Hair follicle dermal papilla cell (primary cell): Measurements from ENCODE around the gene G2E3.

- CAGE, long polyA plus RNA, result no peak
Measured at GRCh38 chr14:30227859-30228160, 300.2 kb upstream of the PRKD1 start.

- CAGE, long polyA plus RNA, result no peak
Measured at GRCh38 chr14:30558705-30559558, at the start of gene G2E3. Gene G2E3, plus strand, starts transcription at chr14:30559158.

- CAGE, long polyA plus RNA, result no peak
Measured at GRCh38 chr14:30622430-30623100, 446 bp downstream of the SCFD1 start.

DNA sequence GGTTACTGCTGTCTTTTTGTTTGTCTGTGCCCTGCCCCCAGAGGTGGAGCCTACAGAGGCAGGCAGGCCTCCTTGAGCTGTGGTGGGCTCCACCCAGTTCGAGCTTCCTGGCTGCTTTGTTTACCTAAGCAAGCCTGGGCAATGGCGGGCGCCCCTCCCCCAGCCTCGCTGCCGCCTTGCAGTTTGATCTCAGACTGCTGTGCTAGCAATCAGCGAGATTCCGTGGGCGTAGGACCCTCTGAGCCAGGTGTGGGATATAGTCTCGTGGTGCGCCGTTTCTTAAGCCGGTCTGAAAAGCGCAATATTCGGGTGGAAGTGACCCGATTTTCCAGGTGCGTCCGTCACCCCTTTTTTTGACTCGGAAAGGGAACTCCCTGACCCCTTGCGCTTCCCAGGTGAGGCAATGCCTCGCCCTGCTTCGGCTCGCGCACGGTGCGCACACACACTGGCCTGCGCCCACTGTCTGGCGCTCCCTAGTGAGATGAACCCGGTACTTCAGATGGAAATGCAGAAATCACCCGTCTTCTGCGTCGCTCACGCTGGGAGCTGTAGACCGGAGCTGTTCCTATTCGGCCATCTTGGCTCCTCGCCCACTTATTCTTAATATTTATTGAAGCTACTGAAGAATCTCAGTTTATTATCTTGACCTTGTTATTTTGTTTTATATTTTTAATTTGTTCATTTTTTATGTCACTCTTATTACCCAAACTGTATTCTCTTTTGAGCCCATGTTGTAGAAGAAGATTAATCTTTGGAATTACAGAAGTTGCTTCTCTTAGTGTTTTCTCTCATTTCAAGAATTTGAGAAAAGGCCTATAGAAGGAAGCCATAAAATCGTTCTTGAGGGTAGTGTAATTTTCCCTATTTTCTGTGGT is 68.4 kb downstream of the SCFD1 start:
- CAGE, long polyA plus RNA, result no peak

- CAGE, long polyA plus RNA, result no peak
Measured at GRCh38 chr14:30875030-30875383, 648 bp downstream of the COCH start.

GRCh38 chr14:31000479-31001154 is 24.8 kb upstream of the AP4S1 start:
- CAGE, long polyA plus RNA, result no peak

- CAGE, long polyA plus RNA, result no peak
Measured at GRCh38 chr14:31021539-31022009, 3.9 kb upstream of the AP4S1 start.

DNA sequence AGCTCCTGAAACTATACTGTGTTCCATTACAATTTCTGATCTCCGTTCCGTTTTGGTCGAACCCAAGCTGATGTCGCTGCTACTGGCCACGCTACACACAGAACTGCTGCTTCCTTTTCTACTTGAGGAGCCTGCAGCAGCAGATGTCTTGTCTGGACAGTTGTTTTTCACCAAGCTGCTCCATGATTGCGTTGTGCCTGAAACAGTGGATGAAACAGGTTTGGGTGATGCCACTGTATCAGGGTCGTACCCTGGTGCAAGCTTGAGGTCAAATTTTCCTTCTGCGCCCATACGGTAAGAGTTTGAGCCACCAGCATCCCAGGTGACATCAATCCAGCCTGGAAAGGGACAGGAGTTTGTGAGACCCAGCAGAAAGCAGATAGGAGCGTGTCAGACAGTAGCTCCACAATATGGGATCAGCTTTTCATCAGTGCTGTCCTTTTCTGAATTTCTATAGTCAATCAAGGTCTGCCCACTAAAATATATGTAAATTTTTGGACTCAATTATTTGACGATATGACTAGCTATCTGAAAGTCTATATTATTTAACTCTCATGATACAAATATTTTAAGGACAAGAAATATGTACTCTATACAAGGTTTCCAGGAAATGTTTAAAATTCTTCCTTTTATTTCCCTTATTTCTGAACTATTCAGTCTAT is 78.4 kb downstream of the HECTD1 start:
- CAGE, long polyA plus RNA, result no peak

- CAGE, long polyA plus RNA, result no peak
Measured at GRCh38 chr14:31206614-31207322, 825 bp downstream of the HECTD1 start.

DNA sequence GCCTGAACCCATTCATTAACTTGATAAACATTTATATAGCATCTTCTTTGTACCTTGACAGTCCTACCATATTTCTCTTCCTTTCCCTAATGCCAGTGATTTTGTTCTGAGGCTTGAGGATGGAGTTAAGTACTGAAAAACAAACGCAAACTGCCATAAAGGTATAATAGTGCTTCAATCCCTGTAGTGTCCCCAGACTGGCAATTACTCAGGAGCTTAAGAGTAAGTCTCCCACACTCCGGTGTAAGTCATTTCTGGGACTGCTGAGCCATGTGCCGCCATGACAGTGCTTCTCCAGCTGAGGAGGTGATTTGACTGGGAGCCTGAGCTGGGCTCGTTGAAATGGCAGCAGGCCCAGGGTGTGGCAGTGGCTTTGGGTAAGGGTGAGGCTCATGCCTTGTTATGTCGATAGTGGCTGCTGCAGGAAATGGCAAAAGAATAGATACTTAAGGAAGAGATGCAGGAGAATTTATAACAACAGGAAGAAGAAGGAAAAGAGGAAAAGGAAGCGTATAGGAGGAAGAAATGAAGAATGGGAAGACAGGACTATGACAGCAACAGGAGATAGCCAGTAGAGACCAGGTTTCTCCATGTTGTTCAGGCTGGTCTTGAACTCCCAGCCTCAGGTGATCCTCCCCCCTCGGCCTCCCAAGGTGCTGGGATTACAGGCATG is 43.9 kb upstream of the HECTD1 start:
- CAGE, long polyA plus RNA, result no peak

- CAGE, long polyA plus RNA, result no peak
Measured at GRCh38 chr14:31877072-31877801, 199.9 kb upstream of the ARHGAP5 start.

GRCh38 chr14:32043511-32043995 is 33.6 kb upstream of the ARHGAP5 start:
- CAGE, long polyA plus RNA, result no peak

GRCh38 chr14:32201521-32202474 is 124.7 kb downstream of the ARHGAP5 start:
- CAGE, long polyA plus RNA, result no peak

DNA sequence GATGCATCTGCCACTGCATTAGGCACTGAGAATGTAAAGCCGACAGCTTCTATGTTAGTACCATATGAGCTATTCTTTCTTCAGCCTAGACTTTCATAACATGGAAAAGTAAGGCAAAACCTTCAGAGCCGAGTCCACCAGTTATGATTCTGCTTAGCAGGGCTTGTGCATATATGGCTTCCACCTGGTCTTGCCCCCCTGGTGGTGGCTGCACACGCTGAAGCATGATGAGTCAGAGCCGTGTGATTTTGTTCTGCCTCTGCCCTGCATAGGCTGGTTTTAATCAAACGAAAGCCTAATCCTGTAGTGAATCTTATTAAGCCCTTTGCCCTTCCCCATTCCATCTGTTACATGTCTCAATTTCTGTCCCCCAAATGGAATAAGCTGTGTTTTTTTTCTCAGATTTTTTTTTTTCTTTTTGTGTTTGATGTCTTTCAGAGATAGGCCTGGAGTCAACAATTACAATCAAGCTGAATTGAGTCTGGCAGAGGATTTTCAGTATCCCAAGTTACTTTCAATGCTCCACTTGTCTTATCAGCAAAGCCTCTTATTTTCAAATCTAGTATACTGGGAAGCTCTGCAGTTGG is 104.0 kb upstream of the AKAP6 start:
- CAGE, long polyA plus RNA, result no peak

DNA sequence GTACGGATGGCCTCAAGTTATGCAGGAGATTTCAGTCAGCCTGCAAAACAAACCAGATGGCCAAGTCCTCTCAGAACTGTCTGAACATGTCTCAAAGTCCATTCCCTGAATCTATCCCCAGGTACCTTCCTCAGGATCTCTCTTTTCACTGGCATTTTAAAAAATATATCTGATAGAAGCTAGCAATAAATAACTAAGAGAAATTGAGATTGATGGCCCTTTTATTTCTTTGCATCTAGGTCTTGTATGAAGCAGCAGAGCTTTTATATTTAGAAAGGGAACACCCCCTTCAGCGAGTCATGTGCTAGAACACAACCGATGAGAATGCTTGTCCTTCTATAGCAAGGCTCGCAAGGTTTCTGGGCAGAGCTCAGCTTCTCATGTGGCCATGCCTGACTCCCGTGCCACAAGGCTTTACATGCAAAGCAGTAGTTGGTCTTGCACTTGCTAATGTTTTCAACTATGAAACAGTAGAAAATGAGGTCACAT is 125.0 kb downstream of the AKAP6 start:
- CAGE, long polyA plus RNA, result no peak

- CAGE, long polyA plus RNA, result no peak
Measured at GRCh38 chr14:32546396-32546859, 217.3 kb downstream of the AKAP6 start.

DNA sequence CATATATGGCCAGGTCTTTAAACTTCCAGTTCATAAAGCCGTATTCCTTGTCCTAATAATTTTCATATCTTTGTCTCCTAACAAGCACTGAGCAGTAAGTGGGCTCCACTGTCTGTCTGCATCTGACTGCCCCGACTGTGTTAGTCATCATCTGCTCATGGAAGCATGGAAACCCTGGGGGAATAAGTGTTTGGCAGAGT is 294.5 kb downstream of the AKAP6 start:
- CAGE, long polyA plus RNA, result no peak

DNA sequence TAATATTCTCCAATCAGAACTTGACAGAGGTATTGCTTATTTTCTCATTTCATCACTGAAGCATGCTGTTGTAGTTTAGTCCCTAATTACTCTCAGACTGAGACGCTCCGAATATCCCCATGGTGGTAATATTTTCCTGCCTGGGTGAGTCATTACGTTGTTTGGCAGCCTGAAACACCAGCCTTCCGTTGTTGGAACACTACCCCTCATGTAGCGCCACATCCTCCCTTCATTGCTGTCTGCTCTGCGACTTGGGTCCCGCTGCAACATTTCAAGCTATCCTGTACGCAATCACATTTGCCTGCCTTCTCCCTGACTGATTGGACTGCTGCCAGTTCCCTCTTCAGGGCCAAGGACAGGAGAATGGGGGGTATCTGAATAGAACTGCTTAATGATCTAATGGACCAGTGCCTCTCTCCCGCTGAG is 369.1 kb downstream of the NPAS3 start:
- CAGE, long polyA plus RNA, result no peak

- CAGE, long polyA plus RNA, result no peak
Measured at GRCh38 chr14:33951320-33951547, 360 bp upstream of the EGLN3 start.

DNA sequence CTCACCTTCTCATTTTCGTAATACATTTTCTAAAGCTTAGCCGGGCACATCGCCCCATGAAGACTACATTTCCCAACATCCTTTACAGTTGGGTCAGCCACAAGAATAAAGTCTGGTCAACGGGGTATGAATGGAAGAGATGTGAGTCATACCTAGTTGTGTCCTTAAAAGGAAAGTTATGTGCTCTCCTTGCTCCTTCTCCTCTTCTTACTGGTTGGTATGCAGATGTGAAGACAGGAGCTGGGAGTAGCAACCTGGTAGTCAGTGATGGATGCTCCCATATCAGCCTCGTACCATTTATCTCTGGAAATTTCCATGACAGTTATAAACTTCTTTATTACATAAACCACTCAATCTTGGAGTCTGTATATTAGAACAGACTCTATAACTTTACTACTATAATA is 36.0 kb upstream of the EGLN3 start:
- CAGE, long polyA plus RNA, result no peak